ENCODE measurements around a stretch of chr5.

DNA sequence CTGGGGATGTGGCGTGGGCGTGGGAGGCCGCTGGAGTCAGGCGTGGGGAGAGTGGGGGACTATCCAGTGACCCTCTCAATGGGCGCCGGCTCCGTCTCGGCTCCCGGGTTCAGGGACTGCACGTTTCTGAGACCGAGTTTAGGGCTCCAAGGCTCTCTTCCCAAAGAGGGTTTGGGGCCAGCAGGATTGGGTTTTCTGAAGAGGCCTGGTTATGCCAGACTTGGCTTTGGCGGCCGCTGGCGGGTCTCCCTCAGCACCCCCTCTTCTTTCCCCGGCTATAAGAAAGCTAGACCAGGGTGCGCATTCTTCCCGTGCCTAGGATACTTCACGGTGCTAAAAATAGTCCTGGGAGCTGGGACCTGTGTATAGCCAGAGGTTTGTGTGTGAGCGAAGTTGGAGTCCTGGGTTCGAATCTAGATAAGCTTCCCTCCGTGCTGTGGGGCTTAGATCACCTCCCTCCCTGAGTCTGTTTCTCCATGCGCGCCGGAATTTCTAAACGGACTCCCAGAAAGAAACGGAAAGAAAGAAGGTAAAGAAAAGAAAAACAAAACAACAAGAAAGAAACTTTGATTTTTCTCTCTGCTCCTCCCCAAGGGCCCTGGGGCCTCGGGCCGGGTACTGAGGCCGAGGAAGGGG, 5.0 kb downstream of the HAND1 start:
- RRBS: no CpG with 5 or more reads among the region's 29 CpGs

- RRBS: 3% methylated on average over 23 of the region's 44 CpGs
These were observed 465 bp downstream of the HAND1 start for GRCh38 chr5:154477514-154478009.

DNA sequence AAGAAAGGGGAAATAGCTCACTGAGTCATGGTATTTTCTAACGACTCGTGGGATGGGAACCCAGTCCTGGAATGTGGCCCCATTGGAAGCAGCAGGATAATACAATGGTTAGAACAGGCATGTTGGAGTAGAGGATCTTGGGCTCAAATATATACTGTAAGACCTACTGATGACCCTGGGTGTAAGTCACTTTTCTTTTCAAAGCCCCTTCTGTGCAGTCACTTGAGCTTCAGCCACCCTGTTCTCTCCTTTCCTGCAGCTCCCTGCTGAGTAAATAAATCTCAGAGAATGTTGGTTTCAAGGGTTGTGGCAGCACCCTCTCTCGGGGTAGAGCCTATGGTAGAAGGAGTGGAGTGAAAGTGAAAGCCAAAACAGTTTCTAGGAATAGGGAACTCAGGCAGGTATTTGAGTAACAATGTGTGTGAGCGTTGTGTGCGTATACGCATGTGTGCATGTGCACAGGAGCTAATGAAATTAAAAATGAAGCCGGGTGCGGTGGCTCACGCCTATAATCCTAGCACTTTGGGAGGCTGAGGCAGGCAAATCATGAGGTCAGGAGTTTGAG, 40.7 kb upstream of the LARP1 start:
- RRBS: no CpG with 5 or more reads among the region's 9 CpGs

DNA sequence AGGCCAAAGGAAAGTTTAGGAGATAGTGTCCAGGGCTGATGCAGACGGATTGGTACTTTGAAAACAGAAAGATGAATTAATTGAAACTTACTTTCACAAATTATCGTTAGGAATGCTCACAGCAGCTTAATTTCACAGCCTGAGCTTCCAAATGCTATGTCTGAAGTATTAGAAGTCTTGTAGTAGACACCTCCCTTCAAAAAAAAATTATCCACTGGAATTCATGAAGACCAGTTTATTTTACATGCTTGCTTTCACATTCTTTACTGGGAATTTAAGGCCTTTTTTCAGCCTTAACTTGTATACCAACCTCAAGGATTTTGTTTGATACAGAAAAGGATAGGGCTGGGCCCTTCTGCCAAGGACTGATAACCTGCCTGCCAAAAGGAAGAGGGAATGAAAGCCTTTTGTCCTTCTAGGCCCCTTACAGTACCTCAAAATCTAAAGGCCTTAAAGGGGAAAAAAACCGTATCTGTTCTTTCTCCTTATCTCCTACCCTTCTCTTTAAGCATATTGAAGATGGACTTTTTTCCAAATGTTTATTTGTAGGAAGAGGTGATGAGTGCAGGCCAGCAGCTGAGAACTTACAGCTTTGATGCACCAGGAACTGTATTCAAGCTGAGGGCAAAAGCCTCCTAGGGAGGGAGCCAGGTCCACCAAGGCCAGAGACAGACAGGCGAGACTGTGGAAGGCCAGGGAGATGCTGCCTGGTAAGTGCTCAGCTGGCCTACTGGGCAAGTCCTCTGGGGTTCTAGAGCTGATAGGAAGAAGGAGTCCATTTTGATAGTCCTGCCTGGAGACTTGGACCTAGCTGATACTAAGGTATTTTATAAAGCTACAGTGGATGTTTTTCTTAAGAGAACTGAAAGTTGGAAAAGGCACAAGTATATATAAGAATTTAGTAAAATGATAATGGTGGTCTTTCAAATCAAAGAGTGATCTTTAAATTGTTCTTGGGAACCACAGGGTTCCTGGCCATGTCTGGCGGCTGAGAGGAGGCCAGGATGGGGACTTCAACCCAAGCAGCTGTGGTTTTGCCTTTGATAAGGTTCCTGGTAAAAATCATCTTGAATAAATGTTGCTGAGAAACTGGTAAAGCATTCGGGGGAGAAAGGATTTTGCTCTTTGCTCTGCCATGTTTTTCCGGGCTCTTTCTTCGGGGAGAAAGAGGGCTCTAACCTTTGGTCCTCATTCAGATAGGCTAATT, 31.7 kb downstream of the FAXDC2 start:
- RRBS: no CpG with 5 or more reads among the region's 8 CpGs

DNA sequence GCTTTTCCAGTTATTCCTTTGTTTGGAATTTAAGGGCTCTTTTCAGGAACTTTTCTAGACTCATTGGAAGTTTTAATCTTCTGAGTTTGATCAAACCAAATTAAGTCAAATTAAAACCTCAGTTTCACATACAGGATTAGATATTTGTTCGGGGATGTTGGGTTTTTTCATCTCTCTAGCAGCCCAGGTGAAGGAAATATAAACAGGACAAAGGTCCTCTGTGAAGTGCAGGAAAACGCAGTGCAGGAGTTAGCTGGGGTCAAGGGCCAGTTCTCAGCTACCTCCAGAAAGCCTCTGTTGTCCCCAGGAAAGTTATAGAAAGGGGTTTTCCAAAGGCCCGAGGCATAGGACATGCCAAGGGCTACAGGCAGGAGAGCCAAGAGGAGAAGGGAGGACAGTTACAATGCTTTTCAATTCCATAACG, 12.9 kb downstream of the FAXDC2 start:
- RRBS: no CpG with 5 or more reads among the region's 4 CpGs

DNA sequence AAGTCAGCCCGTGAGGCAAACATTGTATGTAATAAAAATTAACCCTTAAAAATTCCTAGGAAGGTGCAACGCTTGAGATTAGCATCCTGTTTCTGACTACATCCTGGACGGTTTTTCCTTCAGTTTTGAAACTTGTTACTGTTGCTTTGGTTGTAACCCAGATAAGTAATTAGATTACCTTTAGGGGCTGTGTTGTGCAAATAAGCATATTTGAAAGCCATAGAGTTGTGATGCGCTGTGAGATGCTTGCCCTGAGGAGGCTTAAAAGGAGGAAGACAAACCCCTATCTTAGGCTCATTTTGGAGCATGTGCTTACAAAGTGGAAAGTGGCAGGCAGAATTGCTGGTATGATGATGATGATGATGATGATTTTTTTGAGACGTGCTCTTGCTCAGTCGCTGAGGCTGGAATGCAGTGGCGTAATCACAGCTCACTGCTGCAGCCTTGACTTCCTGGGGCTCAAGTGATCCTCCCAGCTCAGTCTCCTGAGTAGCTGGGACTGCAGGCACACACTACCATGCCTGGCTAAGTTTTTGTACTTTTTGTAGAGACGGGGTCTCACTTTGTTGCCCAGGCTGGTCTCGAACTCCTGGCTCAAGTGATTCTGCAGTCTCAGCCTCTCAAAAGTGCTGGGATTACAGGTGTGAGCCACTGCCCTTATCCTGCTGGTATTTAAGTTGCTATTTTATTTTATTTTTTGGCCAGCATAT, 1.7 kb downstream of the CNOT8 start:
- RRBS: no CpG with 5 or more reads among the region's 9 CpGs

DNA sequence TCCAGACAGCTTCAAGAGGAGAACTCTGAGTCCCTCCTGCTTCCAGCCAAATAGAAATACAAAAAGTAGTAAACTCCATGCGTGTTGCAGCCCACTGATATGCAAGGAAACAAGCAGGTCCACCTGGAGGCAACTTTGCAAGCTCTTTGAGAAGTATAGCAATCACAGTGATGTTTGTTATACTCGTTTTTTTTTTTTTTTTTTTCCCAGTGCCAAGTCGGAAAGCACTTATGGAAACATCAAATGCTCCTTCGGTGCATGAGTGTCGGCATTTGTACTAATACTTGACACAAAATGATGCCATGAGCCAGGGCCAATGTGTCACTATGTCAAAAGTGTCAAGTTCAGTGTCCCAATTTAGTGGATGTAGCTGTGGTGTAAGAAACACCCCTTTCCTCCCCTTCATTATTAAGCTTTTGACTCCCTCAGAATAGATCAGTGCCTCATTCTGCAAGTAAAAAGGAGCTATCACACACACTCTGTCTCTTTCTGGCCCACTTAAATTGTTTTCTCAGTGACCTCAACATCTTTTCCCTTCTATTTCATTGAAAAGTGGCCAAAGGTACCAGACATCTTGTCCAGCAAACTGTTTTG, 594.0 kb upstream of the SGCD start:
- RRBS: no CpG with 5 or more reads among the region's 5 CpGs

GRCh38 chr5:157186108-157187439, 5.9 kb downstream of the ITK start:
- RRBS: no CpG with 5 or more reads among the region's 15 CpGs

- RRBS: no CpG with 5 or more reads among the region's 4 CpGs
These were observed 56.0 kb downstream of the NIPAL4 start for GRCh38 chr5:157515910-157516544.

- RRBS: no CpG with 5 or more reads among the region's 3 CpGs
These were observed 56.9 kb downstream of the NIPAL4 start for GRCh38 chr5:157516830-157517359.

GRCh38 chr5:157544468-157545085, 31.0 kb downstream of the ADAM19 start:
- RRBS: no CpG with 5 or more reads among the region's 9 CpGs

- RRBS: no CpG with 5 or more reads among the region's 8 CpGs
These were observed 12.3 kb downstream of the ADAM19 start for GRCh38 chr5:157563203-157563726.

- RRBS: no CpG with 5 or more reads among the region's 4 CpGs
These were observed 27.0 kb upstream of the ADAM19 start for GRCh38 chr5:157602437-157603016.

GRCh38 chr5:157858176-157858483, 815 bp downstream of the CLINT1 start:
- RRBS: no CpG with 5 or more reads among the region's 2 CpGs

GRCh38 chr5:157994742-157995089, 135.8 kb upstream of the CLINT1 start:
- RRBS: no CpG with 5 or more reads among the region's 8 CpGs

GRCh38 chr5:158175252-158175965, 316.5 kb upstream of the CLINT1 start:
- RRBS: no CpG with 5 or more reads among the region's 5 CpGs

GRCh38 chr5:158307979-158308207, 448.9 kb upstream of the CLINT1 start:
- RRBS: no CpG with 5 or more reads among the region's 2 CpGs

DNA sequence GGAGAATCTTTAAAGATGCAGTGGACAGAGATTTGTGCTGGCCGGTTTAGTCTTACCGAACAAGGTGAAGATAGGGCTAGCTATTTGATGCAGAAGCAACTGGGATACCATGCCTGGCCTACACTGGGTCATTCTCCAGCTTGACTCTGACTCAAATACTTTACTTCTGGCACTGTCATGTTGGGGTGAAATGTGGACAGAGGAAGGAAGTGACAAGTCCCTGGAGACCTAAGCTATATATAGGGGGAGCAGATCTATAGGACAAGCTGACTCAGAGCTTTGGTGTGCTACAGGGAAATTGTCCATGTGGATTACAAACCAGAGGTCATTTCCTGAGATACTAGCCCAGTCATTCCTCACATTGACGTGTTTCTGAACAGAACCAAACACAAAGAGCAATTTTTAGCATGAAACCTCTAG, 531.6 kb upstream of the CLINT1 start:
- RRBS: no CpG with 5 or more reads among the region's 3 CpGs

DNA sequence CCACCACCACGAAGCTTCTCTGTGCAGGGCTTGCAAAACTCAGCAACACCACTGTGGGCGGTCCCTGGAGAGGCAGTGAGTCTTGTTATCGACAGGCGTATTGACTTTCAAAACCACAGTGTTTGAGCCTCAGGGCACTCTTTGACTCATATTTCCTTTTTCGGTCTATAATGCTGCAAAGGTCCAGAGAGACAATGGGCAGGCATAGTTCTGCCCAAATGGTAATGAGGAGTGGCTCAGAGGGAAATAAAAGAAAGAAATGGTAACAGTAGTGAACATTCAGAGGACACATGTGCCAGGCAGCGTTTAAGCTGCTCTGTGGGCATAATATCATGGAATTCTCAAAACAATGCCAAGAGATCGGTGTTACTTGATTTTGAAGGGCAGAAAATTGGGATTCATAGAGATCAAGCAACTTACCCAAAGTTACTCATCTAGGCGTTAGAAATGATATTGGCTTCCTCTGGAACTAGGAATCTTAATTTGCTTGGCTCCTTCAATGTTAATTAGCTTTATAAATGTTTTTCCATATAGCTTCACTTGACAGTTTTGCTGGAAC, 539.3 kb downstream of the EBF1 start:
- RRBS: no CpG with 5 or more reads among the region's 8 CpGs

DNA sequence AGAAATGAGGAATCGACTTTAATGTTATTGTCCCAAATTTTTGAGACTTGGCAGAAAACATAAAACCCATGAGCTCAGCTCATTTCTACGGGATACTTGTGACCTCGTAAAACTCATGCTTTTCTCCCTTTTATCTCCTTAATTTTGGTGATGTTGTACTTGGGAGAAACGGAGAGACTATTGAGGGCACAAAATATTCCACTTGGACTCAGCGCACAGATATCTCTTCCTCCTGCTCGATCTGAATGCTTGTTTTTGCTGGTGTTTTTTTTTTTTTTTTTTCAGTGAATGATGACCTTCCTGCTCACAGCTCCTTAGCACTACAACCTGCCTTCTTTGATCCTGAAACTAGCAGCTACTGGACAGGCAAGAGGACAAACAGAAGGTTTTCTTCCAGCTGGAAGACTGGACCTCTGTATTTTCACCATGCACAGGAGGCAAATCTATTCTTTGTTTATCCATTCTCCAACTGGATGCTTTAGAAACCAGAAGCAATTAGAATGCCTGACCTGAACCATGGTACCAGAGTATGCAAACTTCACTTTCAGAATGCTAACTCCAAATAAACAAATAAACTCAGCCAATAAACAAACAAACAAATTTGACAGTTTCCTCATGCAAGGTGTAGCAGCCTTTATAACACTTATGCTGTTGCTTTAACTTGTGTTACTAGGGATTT, 296.5 kb downstream of the EBF1 start:
- RRBS: no CpG with 5 or more reads among the region's 6 CpGs

All from epidermal melanocyte (primary cell).